Breast (tissue), 4 donors: Measurements from ENCODE around the genes SPDYC and SLC25A45.

GRCh38 chr11:64764931-64765214 lies 5.1 kb upstream of the PYGM start:
- PRO-cap, 3 experiments: no peak in any of the 3 experiments
- RRBS: no CpG with 5 or more reads among the region's 7 CpGs

GRCh38 chr11:64767295-64767720 lies 7.5 kb upstream of the PYGM start:
- PRO-cap, 3 experiments: no peak in any of the 3 experiments
- RRBS: no CpG with 5 or more reads among the region's 5 CpGs

DNA sequence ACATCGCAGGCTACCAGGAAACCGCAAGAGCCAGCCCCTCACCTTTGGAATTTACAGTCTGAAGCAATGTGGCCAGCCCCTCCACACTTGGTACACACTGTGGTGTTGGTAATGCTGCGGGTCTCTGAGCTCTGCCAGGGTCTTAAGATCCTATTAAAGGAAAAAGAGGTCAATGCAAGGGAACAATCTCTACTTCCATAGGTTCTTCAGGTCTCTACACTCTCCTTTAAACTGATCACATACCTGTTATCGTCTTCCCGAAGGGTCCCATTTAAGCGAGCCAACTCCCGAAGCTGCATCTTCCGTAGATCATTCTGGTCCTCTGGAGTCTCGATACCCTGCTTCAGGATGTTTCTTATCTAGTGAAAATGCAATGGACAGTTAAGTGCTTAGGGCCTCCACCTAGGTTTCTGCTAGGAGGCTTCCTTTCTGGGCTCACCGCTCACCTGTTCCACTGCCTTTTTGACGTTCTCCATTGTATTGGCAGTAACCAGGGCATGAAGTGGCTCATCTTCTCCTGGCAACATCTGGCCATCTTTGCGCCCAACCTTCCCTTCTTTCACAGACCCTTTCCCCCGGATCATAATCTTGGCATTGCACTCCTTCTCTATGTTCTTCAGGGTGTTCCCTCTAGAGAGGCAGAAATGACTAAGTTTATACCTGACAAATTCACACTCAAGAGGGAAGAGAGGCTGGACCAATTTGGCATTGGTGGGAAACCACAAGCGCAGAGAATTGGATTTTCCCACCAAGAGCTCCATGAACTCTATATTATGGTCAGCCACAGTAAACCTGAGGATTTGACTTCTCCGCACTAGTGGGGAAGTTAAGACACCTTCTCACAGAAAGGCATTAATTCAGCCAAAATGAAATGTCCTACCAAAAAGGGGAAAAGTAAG lies 9.1 kb downstream of the SF1 start:
- PRO-cap, 3 experiments: no peak in any of the 3 experiments
- RRBS: no CpG with 5 or more reads among the region's 15 CpGs

DNA sequence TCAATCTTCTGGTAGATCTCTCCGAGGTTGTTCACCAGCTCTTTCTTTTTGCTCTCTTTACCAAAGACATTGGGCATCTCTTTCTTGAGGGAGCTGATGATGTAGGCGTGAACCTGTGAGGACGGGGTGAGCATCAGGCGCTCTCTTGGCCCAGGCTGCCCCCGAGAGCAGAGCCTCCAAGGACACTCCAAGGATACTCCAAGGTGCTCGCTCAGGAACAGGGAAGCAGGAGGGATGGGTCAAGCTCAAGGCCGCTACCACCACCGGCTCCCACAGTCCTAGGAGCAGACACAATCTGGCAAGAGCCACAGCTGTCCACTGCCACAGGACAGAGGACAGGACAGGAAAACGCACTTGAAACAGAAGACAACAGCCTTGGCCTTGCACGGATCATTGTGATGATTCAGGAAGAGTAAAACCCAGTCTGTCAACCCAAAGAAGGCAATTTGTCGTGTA lies 10.9 kb upstream of the CDC42BPG start:
- PRO-cap, 3 experiments: no peak in any of the 3 experiments
- RRBS: no CpG with 5 or more reads among the region's 11 CpGs

DNA sequence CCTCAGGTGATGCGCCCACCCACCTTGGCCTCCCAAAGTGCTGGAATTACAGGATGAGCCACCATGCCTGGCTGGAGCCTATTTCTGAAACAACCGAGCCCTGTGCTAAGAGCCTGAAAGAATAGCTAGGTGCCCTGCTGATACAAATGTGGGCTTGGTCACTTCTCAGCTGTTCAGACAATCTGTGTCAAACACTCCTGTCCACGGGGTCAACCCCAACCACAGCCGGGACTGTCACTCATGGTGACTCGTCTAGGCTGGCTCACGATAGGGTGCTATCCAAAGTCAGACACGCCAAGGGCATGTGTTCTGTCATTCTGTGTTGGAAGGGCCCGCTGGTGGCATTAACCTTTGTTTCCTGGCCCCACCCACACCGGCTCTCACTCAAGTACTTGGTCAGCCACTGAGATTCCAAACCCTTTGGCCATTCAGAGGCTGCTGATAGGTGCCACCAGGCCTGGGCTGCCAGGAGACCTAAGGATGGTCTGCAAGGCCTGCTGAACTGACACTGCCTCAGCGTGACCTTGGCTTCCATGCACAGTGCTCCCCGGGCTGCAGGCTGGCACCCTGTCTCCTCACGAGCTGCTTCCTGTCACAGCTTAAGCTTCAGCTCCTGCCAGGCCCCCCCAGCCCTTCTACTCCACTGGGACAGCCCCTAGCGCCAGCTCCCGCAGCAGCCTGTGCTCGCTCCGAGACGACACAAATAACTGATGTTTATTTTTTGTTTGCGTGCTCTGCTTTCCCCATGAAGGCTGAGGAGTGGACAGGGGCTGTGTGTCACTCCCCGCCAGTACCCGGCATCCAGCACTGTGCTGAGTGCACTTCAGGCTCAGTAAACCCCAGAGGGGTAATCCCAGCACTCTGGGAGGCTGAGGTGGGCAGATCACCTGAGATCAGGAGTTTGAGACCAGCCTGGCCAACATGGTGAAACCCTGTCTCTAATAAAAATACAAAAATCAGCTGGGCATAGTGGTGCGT lies 14.3 kb upstream of the CDC42BPG start:
- PRO-cap, 3 experiments: no peak in any of the 3 experiments
- RRBS: 100% methylated on average over 2 of the region's 21 CpGs

DNA sequence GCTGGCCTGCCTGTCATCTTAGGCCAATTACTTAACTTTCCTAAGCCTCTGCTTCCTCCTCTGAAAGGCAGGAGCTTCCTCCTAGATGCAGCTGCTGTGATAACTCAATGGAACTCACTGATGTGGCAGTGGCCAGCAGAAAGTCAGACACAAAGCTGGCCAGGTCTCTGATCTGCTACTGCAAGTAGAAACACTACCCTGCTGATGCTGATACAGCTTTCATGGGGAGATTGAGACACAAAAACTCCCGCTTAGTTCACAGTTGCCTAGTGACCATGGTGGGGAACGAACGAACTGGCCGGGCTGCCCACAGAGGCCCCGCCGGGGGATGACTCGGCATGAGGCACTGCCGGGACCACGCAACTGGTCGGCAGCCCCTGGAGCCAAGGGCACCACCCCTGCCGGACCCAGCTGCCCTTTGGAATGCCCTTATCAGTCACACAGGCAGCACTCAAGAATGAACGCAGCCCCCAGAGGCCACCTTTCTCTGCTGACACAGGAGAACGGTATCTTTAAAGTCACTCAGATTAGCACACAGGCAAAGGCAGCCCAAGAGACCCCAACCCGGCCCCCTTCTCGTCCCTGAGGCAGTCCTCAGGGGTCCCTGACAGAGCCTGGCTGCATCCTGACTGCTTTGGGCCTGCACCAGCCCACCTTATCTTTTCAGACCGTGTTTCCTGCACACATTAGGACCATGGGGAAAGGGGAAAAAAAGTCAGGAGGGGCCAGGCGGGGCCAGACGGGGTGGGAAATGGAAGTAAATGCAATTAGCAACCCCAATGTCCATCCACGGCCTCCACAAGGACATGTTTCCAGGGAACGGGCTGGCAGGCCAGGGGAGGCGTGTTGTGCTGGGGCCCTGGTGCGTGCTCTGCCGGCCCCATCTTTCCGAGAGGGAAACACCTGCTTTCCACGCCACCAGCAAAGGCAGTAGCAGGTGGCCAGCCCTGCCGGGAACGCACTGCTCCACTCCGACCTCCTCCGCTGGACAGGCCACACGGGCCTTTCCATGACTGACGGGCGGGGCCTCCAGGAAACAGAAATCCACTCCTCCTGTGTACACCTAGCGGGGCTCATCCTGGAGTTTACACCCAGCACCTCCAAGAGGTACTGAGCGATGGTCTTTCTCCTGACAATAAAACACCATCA lies 7.7 kb downstream of the EHD1 start:
- PRO-cap, 3 experiments: no peak in any of the 3 experiments
- RRBS: 11% methylated on average over 7 of the region's 34 CpGs

- PRO-cap, 3 experiments: no peak in any of the 3 experiments
- RRBS: 18% methylated on average over 4 of the region's 9 CpGs
Measured at GRCh38 chr11:64875894-64876427, 2.5 kb downstream of the EHD1 start.

DNA sequence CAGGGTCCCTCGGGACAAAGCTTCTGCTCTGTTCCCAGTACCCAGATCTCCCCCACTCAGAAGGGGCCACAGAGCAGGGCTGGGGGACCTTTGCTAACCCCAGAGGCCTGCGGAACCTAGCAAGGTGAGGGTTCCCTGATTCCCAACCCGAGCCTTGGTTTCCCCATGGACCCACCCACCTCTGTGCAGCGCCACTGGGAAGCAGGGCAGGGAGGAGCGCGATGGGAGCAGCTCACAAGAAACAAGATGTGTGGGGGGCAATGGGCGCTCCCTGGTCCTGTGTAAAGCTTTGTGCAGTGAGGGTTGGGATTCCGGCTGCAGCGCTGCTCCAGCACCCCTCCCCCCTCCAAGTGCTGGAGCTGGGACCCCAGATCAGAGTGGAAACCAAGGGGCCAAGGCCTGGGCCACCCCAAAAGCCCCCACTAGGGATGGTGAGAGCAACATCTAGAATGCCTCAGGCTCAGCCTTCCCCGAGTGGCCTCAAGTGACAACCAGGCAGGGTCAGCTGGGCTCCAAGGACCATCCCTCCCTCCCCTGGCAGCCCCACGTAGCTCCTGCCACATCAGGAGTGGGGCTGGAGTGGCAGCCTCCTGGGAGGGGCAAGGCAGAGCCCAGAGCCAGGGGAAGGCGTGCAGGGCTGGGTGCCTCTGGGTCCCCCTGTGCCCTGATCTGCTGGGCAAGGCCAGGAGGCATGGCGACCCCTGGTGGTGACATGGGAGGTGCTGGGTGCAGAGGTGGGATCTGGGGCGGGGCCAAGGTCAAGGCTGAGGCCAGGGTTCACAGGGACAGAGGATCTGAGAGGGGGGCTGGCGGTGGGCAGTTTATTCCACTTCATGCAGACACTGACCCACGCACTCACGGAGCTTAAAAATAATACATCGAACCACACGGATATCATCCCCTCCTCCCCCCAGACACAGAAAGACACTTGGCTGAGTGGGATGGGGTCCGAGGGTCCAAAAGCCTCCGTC lies 15.6 kb upstream of the EHD1 start:
- PRO-cap, 3 experiments: no peak in any of the 3 experiments
- RRBS: no CpG with 5 or more reads among the region's 21 CpGs

GRCh38 chr11:64914262-64914774 lies 2.7 kb downstream of the ATG2A start:
- PRO-cap, 3 experiments: no peak in any of the 3 experiments
- RRBS: no CpG with 5 or more reads among the region's 16 CpGs

DNA sequence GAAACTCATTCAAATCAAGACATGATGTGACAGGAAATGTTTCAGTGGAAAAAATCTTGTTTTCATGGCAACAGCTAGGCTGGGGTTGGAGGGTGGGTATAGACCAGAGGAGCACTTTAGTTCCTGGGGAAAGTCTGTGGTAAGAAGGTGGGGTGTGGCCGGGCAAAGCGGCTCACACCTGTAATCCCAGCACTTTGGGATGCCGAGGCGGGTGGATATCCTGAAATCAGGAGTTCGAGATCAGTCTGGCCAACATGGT lies 1.1 kb downstream of the MAJIN start:
- PRO-cap, 3 experiments: no peak in any of the 3 experiments
- RRBS: no CpG with 5 or more reads among the region's 5 CpGs

GRCh38 chr11:65060143-65060602 lies 1.8 kb upstream of the NAALADL1 start:
- PRO-cap, 3 experiments: no peak in any of the 3 experiments
- RRBS: no CpG with 5 or more reads among the region's 6 CpGs

GRCh38 chr11:65110111-65110975 lies 1.3 kb upstream of the TM7SF2 start:
- PRO-cap, 3 experiments: no peak in any of the 3 experiments
- RRBS: no CpG with 5 or more reads among the region's 23 CpGs

DNA sequence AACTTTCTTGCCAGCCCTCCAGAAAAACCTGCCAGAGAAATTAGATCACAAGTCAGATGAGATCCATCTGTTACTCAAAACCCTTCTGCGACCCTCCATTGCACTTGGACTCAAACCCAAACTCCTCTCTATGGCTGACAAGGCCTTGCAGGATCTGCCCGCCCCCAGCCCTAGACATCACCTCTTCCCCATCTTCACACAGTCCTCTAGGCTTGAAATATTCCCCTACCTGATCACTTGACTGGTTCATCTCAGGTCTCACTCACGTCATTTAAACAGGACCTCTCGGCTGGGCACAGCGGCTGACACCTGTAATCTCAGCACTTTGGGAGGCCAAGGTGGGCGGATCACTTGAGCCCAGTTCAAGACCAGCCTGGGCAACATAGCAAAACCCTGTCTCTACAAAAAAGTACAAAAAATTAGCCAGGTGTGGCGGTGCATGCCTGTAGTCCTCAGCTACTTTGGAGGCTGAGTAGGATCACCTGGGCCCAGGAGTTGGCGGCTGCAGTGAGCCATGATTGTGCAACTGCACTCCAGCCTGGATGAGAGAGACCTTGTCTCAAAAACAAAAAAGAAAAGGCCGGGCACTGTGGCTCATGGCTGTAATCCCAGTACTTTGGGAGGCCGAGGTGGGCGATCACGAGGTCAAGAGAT lies 1.4 kb upstream of the ZNHIT2 start:
- PRO-cap, 3 experiments: no peak in any of the 3 experiments
- RRBS: no CpG with 5 or more reads among the region's 12 CpGs

GRCh38 chr11:65131938-65132989 lies 2.1 kb downstream of the SYVN1 start:
- PRO-cap, 3 experiments: no peak in any of the 3 experiments
- RRBS: no CpG with 5 or more reads among the region's 16 CpGs

GRCh38 chr11:65151493-65151901 lies 17.2 kb upstream of the SYVN1 start:
- PRO-cap, 3 experiments: no peak in any of the 3 experiments
- RRBS: no CpG with 5 or more reads among the region's 3 CpGs

GRCh38 chr11:65169984-65170475 lies at the start of gene SPDYC:
TSS of gene SPDYC (plus strand) at chr11:65170233.
- PRO-cap, 3 experiments: no peak in any of the 3 experiments
- RRBS: no CpG with 5 or more reads among the region's 20 CpGs

- PRO-cap, 3 experiments: peak in 2 of 3 experiments; most common plus-strand start chr11:65315508 (in 1); most common minus-strand start chr11:65315327 (in 2)
- RRBS: 2% methylated on average over 42 of the region's 69 CpGs
Measured at GRCh38 chr11:65315179-65316274, 861 bp downstream of the CDC42EP2 start.

DNA sequence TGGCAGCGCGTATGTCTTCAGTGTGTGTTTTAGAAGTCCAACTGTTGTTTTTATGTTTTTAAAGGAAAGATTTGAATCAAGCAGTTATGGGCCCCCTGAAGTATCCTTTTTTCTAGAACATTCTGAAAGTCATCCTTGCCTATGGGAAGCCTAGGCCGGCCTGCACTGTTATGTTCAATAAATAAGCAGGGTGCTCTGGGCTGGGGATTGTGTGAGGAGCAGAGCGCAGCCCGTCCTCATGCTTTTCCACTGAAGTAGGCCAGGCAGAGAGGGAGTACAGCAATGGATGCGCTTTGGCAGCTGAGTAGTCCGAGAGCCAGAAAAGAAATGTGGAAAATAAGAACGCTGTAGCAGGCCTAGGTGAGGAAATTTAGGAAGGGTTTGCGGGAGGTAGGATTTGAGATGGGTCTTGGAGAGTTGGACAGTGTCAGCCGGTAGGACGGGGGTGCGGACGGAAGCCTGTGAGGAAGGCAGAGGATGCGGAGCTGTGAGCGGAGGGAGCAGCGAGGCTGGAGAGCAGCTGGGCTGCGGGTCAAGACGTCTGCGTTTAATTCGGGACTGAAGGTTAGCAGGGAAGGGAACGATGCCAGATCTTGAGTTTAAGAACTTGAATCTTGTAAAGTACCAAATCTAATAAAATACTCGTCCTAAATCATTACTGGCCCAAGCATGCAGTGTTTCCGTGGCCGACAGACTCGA lies 794 bp upstream of the TIGD3 start:
- PRO-cap, 3 experiments: no peak in any of the 3 experiments
- RRBS: no CpG with 5 or more reads among the region's 25 CpGs

- PRO-cap, 3 experiments: no peak in any of the 3 experiments
- RRBS: 5% methylated on average over 23 of the region's 63 CpGs
Measured at GRCh38 chr11:65354932-65355879, 655 bp downstream of the TIGD3 start.

GRCh38 chr11:65382052-65382893 lies at the start of gene SLC25A45:
TSS of gene SLC25A45 (minus strand) at chr11:65382646.
- PRO-cap, 3 experiments: peak in 3 of 3 experiments; most common plus-strand start chr11:65382733 (in 2); most common minus-strand start chr11:65382835 (in 3)
- RRBS: 3% methylated on average over 5 of the region's 28 CpGs